Ascending aorta (tissue), 1 donor: Measurements from ENCODE around the gene CAPRIN2.

GRCh38 chr12:26009270-26010365 is 51.1 kb downstream of the RASSF8 start:
- PRO-cap, result no peak

DNA sequence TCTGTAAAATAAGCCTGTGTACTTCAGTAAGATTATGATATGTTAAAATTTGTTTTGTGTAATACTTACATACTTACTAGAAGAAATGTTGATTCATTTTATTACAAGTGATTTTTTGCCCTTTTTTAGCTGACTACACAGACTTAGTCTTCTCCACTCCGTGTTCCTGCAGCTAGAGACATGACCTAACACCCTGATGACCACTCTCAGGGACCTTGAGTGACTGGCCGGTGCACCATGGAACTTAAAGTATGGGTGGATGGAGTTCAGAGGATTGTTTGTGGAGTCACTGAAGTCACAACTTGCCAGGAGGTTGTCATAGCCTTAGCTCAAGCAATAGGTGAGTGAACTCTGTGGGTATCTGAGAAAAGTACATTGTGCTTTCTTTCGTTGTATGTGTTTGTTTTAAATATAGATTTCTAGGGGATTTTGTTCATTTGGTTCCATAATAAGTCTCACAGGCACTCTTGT is 69.7 kb downstream of the BHLHE41 start:
- PRO-cap, result no peak

GRCh38 chr12:26064347-26065518 is 60.1 kb downstream of the BHLHE41 start:
- PRO-cap, result no peak

- PRO-cap, result bidirectional peak, plus-strand start at chr12:26114319, minus-strand start at chr12:26114028; bidirectional peak, plus-strand start at chr12:26114603, minus-strand start at chr12:26114438; bidirectional peak, plus-strand start at chr12:26114808, minus-strand start at chr12:26114674
Measured at GRCh38 chr12:26113861-26115030, 10.6 kb downstream of the BHLHE41 start.

DNA sequence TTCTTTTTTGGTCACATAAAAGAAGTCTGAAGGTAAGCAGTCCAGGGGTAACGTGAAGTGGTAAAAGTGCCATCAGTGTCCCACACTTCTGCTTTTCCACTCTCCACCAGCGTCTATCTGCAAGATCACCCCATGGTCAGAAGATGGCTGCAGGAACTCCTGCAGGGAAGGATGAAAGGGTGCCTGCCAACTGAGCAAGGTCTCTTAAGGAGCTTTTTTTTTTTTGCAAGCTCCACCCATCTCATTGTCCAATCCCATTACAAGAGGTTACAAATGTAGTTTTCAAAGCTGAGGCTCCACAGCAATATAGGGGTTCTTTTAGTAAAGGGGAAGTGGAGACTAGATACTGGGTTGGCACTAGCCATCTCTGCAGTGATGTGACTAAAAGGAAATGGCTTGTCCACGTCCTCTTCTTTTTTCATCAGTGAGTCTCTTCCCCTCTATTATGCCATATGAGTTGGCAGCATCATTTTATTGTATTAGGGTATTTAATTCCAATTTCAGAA is 5.9 kb upstream of the BHLHE41 start:
- PRO-cap, result no peak

DNA sequence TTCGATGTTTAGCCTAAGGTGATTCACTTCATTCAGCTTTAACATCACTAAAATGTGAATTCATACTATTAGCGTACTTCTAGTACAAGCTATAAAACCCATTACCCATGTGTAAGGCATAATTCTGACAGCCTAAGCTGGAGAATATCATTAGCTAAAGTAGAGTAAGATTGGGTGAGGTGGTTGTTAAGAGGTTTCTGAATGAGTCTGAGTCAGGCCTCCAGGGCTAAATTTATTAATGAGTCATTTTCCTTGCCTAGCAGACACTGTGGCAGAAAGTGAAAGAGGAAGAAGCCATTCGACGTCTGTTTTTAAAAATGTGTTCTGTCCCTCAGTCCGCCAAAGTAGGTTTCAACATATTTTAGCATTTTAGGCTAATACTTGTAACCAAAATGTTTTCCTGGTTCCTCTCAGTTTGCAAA is 103.6 kb downstream of the SSPN start:
- PRO-cap, result unidirectional peak, plus-strand start at position 274 of the sequence

GRCh38 chr12:26319489-26320073 is 124.2 kb downstream of the SSPN start:
- PRO-cap, result no peak

DNA sequence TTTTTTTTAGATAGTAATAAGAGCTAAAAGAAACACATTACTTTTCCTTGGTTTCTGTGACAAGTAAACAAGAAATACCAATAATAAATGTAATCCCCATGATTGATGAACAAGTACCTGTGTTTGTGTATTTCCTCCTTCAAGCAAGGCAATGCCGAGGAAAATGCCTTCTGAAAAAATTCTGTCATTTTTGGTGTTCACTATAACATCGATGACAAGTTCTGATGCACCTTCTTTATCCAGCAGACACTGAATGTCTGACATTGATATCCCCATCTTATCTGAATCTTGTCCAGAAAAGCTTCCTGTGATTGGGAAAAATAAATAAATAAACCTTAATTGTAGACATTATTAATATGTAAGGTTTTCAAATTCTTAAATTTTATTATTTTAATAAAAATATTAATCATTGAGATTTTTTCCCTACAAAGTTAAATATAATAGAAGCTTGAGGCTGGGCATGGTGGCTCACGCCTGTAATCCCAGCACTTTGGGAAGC is 298.7 kb downstream of the SSPN start:
- PRO-cap, result no peak

GRCh38 chr12:26727831-26728585 is 105.0 kb downstream of the ITPR2 start:
- PRO-cap, result no peak

GRCh38 chr12:26878544-26879293 is 45.7 kb upstream of the ITPR2 start:
- PRO-cap, result no peak

GRCh38 chr12:26967403-26967838 is 29.2 kb downstream of the FGFR1OP2 start:
- PRO-cap, result no peak

DNA sequence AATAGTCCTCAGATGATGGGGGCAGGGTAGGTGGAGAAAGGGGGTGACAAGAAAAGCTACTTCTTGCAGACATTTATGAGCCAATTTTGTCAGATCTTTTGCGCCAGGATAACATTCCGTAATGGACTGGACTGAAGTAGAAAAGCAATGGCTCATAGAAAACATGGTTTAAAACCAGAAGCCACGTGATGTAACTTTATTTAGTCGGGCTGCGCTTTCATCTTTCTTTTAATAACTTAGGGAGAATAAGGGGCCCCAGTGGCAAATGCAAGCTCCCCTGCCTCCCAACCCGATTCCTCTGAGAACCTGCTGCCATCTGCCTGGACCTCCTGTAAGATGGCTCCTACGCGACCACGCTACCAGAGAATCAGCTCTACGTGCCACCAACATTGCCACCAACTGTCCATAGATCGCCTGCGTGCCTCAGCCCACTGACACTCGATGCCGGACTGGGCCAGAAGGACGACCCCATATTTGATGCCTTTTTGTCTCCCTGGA is 794 bp upstream of the KLHL42 start:
- PRO-cap, result unidirectional peak, plus-strand start at position 231 of the sequence

DNA sequence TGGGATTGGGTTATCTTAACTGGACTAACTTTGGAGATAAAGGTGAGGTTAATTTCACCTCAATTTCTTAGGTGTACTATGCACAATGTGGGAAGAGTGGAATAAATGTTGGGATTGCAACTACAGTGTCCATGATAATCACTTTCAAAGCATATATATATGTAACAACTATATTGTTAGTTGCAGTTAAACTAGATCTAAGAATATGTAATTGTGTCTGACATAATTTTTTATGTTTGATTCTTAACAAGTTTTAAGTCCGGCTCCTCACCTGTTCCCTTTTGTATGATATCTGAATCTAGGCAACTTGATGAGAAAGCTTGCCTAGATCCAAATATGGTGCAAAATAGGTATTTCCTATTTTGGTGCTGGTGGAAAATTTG is 4.4 kb upstream of the CCDC91 start:
- PRO-cap, result no peak

DNA sequence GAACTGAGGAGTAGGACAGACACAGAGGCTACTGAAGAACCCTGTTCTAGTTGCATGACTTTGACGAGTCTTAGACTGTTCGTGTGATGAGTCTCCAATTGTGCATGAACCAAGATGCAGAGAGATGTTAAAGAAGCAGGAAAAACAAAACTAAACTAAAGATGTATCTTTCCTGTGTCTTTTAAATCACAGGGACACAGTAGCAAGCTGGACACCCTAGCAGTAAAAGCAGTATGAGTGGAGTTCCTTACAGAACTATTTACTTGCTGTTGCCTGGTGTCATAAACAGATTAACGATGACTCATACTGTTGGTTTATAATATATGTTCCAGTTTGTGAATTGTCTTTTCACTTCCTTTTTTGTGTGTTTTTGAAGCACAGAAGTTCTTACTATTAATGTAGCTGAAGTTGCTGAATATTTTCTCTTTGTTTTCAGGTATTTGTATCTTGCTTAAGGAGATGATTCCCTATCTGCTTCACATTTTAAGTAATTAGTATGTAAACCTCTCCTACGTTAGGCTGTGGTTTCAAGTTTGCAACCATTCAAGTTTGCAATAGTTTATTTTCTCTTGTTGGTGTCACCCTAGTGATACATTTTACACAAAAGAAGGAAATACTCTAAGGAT is 15.7 kb downstream of the FAR2 start:
- PRO-cap, result no peak

GRCh38 chr12:29220711-29221501 is 71.8 kb downstream of the FAR2 start:
- PRO-cap, result no peak

DNA sequence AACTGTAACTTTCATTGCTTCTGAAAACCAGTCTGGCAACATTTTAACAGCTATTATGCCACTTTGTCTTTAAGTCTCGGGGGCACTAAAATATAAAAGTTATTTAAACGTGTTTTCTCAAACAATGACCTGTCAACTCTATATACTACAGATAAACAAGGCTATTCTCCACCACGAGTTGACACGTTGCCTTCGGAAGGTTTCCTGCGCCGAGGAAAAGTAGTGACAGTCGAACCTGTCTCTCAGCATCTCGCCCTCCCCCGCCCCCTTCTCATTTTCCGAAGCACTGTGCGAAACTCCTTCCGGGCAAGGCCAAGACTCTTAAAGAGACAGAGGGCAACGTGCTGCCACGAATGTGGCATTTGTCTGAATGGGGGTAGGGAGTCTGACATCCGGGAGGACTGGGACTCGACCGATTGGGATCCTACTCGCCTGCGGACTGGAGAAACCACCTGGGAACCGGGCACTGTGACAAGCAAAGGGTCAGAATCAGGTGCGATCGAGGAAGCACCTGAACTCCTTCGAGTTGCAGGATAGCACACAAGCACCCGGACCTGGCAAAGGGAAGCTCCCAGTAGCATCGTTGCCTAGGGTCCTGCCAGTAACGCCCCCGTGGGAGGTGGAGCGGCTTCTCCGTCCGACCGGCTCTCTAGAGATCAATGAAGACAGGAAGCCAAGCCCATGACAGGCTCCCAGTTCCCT is 481 bp downstream of the ERGIC2 start:
- PRO-cap, result no peak

- PRO-cap, result no peak
Measured at GRCh38 chr12:29389082-29390007, 8.4 kb upstream of the ERGIC2 start.

GRCh38 chr12:29547175-29547449 is 49.6 kb upstream of the OVCH1 start:
- PRO-cap, result no peak

- PRO-cap, result no peak
Measured at GRCh38 chr12:29784299-29784834, 625 bp upstream of the TMTC1 start.

DNA sequence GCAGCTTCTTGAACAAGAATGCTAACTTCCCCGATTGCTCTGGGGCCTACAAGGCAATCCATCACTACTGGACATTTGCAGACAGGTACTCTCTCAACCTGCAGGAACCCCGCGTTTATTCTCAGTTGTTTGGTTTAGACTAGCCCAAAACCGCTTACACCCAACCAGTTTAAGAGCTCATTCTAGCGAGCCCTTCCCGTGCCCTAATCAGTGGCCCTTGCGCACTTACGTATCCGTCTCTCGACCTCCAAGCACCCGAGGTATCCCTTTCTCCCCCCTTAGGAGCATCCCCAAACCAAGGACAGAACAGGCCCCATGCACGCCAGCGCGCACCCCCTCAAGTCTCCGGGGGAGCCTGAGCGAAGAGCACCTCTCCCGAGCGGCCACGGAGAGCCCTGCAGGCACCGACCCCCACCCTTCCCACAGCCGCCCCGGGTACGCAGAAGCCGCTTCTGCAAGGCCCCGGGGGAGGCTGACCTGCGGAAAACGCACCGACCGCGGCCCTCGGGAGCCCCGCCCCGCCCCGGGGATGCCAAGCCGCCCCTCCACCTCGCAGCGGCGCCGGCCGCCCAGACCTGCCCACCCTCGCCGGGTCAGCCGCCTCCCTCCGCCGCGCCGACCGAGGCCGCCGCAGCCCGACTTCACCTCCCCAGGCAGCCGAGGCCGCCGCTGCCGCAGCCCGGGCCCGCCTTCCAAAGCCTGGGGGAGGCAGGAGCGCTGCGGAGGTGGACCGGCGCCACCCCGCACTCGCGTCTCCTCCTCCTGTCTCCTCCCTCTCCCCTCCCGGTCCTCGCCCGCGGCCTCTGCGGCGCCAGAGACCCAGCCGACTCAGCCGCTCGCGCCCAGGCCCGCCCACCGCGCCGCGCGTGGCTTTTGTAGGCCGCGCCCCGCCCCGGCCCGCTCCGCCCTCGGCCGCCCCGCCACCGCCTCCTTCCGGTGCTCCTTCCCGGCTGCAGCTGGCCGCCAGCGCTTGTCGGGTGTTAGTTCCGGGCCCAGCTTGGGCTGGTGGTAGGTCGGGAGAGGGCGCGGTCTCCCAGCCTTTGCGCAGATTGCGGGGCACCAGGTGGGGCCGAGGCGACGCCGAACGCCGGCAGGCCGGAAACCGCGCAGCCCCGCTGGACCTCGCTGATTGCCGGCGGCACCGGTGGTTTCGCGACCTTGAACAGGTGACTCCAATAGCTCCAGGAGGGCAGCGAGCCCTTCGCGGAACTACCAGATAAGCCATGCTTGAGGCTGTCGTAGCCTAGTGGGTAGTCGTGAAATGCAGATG is at the start of gene CAPRIN2:
CAPRIN2 (minus strand) TSS at position 846 of the 1,270 bp plus-strand sequence.
- PRO-cap, result bidirectional peak, plus-strand start at position 1,000 of the sequence, minus-strand start at position 792 of the sequence